Glomerular endothelial cell (primary cell): ENCODE results near the genes SPDYE6, RASA4B, SPDYE2, PMPCB and RELN.

GRCh38 chr7:102305427-102306230 lies 19.0 kb downstream of the SH2B2 start:
- RAMPAGE, long total RNA, result no peak

- RAMPAGE, long total RNA, result no peak
Measured at GRCh38 chr7:102329258-102329814, 26.9 kb downstream of the SPDYE6 start.

DNA sequence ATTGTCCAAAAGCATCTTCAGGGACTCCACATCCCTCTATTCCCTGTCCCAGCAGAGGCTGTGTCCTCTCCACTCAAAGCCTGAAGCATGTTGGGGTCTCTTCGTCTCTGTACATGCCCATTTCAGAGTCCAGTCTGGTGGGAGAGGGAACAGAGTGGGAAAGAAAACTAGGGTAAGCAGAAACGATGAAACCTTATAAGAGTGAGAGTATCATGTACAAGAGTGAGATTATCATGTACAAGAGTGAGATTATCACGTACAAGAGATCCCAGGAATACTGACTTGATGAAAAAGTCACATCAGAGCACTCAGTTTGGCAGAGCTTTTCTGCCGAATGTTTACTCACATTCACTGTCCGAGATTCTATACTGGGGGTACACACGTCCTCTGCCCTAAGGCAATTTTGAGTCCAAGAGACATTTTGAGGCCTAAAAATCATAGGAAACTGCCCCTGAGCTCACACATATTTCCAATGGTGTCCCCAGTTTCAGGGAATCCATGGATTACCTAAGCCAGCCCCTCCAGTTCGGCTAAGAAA lies at the start of gene SPDYE6:
TSS of gene SPDYE6 (minus strand) at position 134 of the 538 bp plus-strand sequence.
- RAMPAGE, long total RNA, result no peak

GRCh38 chr7:102384887-102385472 lies 11.2 kb upstream of the PRKRIP1 start:
- RAMPAGE, long total RNA, result no peak

DNA sequence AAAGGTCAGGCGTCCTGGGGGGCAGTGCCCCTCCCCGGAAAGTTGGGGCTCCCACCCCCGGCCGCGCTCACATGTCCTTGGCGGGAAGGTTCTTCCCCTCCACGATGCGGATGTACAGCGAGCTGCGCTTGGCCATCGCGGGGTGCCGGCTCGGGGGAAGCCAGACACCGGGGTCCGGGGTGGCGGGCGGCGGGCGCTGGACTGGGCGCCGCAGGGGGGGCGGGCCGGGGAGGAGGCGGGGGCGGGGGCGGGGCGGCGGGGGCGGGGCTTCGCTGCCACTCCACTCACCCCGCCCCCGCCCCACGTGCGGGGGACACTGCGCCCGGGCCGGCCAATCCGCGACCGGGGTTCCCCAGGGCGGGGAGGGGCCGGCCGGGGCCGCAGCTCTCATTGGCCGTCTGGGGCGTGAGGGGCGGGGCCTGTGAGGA lies at the start of gene RASA4B:
TSS of gene RASA4B (minus strand) at position 203 of the 428 bp plus-strand sequence.
- RAMPAGE, long total RNA, result no peak

- RAMPAGE, long total RNA, result no peak
Measured at GRCh38 chr7:102550967-102551708, at the start of gene SPDYE2. Gene SPDYE2, plus strand, starts transcription at chr7:102551226.

GRCh38 chr7:102744535-102744876 lies 4.3 kb upstream of the FAM185A start:
- RAMPAGE, long total RNA, result no peak

GRCh38 chr7:102875803-102876405 lies 36.9 kb upstream of the LRRC17 start:
- RAMPAGE, long total RNA, result no peak

- RAMPAGE, long total RNA, result no peak
Measured at GRCh38 chr7:103122884-103123647, 25.8 kb downstream of the NAPEPLD start.

- RAMPAGE, long total RNA, result start-site peak on the plus strand at chr7:103297444-103297456, 66 and 77 reads in 2 replicates
Measured at GRCh38 chr7:103297129-103298246, at the start of gene PMPCB. Gene PMPCB, plus strand, starts transcription at chr7:103297435.

DNA sequence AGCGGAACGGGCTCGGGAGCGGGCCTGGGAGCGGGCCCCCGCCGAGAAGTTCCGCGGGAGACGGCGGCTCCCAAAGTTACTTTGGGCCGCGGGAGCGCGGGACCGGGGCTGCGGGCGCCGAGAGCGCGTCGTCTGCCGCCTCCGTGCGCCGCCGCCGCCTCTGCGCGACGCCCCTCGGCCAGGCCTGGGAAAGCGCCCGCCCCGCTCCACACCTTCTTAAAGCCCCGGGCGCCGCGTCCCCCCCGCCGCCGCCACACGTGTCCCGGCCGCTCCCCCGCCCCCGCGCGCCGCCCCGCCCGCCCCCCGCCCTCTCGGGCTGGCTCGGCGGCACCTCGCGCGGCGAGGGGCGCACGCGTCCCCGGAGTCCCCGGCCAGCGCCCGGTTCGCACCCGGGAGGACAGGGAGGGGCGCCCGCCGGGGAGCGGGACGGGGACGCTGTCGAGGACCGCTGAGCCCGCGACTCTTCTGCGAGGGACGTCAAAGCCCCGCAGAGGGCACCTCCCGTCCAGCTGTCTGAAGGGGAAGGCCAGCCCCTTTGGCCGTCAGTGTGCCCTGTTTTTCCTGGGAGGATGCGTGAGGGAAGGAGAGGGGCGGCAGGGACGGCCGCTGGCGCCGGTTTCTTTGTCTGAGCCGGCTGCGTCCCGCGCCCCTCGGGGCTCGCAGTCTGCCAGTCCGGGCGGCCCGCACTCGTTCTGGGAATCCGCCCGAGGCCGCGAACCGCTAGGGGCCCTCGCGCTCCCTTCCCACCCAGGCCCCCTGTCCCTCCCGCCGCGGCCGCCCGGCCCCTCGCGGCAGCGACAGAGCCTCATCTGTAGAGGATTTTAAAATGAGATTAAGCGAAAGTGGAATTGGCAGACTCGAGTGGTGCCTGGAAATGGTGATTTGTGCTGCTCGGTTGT lies at the start of gene RELN:
TSS of gene RELN (minus strand) at position 188 of the 899 bp plus-strand sequence.
- RAMPAGE, long total RNA, result no peak

- RAMPAGE, long total RNA, result no peak
Measured at GRCh38 chr7:104926421-104926834, 87.6 kb upstream of the KMT2E start.

DNA sequence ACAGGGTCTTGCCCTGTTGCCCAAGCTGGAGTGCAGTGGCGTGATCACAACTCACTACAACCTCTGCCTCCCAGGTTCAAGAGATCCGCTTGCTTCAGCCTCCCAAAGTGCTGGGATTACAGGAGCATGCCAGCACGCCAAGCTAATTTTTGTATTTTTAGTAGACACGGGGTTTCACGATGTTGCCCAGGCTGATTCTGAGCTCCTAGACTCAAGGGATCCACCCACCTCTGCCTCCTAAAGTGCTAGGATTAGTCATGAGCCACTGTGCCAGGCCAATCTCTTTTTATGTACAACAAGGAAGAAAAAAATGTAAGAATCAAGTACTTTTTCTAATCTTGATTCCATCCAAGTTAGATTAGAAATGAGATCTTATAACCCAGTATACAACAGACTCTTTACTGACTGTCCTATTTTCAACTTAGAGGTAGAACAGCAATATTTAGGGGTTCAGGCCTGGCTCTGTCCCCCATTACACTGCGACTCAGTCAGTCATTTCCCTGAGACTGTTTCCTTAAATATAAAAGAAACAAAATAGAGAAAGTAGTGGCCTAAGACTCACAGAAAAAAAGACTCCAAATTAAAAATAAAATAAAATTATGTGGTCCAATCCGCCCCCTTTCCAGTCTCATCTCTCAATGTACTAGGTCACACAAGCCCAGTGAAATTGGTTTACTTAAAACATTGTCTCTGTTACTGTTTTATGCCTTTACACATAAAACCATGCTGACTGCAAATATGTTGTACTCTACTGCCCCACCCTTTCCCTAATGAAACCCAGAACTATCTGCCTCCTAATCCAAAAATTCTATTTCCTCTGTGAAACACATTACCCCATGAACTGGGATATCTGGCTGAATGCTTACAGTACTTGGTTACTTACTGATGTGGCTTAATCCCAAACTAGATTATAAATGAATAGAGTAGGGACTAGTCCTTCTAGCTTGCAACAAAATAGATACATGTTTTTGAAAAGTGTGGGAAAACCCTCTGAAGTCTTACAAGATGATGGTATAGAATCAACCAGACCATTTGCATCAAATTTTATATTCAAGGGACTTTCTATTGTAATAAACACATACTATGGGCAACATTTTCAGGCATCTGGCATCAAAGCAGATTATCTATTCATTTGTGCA lies 10.3 kb upstream of the KMT2E start:
- RAMPAGE, long total RNA, result no peak

- RAMPAGE, long total RNA, result no peak
Measured at GRCh38 chr7:105012316-105013118, 1.5 kb upstream of the KMT2E start.

GRCh38 chr7:105014693-105016018 lies 1.2 kb downstream of the KMT2E start:
- RAMPAGE, long total RNA, result no peak

DNA sequence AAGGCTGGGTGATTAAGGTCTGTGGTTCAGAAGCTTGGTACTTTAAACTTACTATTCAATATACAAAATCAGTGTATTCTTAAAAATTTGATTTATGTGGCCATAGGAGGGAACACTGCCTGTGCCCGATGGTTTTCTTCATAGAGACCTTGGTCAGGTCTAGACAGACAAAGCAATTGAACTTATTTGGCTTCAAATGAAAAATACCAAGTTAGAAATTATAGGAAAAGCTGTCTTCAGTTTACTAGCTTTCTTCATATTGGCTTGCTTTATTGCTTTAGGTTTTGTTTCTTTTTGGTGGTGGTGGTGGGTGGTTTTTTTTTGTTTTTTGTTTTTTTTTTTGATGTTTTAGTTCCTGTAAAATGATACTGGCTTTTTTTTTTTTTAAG lies 3.1 kb downstream of the KMT2E start:
- RAMPAGE, long total RNA, result no peak

DNA sequence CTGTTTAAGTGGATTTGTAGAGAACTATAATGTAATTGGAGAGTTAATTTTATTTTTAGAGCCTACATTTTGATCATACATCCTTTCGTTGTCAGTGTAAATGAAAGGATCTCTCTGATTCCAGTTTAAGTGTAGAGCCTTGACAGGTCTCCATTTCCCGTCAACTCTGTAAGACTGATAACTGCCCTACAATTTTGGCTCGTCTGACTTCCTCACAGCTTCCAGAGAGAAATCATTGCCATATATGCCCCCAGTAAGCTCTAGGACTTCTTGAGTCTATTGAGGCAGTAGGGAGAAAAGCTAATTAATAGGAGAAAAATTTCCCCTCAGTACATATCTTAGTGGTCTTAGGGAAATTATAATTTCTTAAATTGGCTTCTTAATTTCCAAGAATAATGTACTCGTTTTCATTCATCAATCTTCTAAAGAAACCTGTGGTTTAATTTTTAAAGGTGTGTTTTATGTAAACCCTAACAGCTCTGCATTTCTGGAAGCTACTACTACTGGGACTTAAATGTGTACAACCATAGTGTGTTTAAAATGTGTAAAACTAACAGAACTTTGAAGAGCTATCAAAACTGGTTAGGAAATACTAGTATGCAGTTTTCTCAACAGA lies 3.8 kb downstream of the KMT2E start:
- RAMPAGE, long total RNA, result no peak

GRCh38 chr7:105028748-105029964 lies 15.2 kb downstream of the KMT2E start:
- RAMPAGE, long total RNA, result no peak

- RAMPAGE, long total RNA, result no peak
Measured at GRCh38 chr7:105638096-105638666, 56.9 kb upstream of the EFCAB10 start.

GRCh38 chr7:105875391-105875807 lies 1.0 kb downstream of the ATXN7L1 start:
- RAMPAGE, long total RNA, result no peak